ENCODE results near the genes CASK, PPP1R2C and MAOA.

GRCh38 chrX:41215833-41216501 lies 118.0 kb upstream of the DDX3X start:
- PRO-cap, result no peak

DNA sequence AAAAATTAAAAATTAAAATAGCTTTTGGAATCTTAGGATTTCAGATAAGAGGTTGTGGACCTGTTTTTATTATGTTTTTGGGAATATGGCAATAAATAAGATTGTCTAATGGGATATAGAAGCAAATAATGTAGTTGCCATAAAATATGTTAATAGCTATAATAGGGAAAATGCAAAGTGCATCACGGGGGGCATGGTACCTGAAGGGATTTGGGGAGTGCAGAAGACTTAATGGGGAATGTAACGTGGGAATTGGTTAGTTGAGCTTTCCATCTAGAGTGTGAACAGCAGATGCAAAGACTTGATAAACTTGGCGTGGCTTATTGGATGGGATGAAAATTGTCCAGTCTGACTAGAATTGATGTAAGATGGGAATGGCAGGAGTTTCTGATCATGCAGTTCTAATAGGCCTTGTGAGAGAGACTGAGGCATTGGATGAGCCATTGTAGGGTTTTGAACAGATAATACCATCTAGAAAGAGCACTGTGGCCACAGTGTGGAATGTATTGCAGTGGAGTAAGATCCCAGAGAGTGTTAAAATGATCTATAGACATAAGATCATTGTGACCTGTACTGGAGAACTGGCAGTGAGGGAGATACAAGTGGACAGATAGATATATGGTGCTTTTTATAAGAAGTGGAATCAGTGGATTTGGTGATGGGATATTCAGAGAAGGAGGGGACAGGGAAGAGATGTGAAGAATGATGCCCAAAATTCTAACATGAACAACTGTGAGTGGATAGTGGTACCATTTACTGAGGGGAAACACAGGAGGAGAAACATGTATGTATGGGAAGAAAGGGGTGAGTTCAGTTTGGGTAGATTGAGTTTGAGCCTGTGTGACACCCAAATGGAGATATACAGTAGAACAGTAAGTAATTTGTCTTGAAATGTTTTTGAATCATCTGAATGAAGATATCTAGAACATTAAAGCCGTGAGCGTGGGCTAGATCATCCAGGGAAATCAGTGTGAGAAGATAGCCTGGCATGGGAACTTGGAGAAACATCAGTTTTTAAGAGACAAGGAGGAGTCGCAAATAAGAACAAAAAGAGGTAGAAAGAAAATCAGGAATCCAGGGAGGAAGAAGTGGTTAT lies 112.3 kb upstream of the DDX3X start:
- PRO-cap, result no peak

DNA sequence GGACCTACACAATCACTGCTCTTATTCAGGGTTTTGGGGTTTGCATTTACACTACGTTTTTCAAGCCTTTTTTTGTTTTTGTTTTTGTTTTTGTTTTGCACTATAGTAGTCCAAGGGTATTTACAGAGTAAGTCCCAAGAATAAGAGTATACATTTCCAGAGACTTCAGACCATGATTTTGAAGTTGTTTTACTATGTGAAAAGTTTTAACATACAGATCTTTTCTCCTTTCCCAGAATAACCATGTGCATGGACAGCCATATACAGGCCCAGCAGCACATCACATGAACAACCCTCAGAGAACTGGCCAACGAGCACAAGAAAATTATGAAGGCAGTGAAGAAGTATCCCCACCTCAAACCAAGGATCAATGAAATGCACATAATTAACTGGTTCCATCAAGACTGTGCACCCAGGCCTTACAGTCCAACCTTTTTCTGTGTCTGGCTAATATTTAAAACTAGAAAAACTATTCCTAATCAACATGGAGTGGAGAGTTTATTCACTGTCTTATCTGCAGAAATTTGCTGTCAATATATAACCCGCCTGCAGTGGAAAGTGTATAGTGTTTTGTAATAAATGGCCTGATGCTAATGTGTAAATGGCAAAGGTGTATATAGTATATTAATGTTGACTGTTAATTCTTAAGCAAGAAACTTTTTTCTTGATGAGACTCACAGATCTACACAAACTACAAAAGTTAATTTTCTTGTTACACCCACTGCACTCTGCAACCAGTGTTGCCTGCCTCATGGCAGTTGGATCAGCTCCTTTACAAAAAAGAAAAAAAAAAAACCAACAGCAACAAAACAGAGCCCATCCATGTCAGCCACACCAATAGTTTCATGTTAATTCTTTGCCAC lies 101.6 kb upstream of the DDX3X start:
- PRO-cap, result no peak

GRCh38 chrX:41302951-41303370 lies 31.0 kb upstream of the DDX3X start:
- PRO-cap, result no peak

DNA sequence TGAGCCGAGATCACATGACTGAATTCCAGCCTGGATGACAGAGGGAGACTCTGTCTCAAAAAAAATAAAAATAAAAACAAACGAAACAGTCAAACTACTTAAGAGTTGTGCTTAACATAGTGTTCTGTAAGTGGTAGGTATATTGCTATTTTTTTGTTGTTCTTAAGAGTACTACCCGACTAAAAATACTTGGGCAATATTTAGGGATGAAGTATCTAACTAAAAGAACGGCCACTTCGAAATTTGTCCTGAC lies 2.6 kb downstream of the DDX3X start:
- PRO-cap, result no peak

DNA sequence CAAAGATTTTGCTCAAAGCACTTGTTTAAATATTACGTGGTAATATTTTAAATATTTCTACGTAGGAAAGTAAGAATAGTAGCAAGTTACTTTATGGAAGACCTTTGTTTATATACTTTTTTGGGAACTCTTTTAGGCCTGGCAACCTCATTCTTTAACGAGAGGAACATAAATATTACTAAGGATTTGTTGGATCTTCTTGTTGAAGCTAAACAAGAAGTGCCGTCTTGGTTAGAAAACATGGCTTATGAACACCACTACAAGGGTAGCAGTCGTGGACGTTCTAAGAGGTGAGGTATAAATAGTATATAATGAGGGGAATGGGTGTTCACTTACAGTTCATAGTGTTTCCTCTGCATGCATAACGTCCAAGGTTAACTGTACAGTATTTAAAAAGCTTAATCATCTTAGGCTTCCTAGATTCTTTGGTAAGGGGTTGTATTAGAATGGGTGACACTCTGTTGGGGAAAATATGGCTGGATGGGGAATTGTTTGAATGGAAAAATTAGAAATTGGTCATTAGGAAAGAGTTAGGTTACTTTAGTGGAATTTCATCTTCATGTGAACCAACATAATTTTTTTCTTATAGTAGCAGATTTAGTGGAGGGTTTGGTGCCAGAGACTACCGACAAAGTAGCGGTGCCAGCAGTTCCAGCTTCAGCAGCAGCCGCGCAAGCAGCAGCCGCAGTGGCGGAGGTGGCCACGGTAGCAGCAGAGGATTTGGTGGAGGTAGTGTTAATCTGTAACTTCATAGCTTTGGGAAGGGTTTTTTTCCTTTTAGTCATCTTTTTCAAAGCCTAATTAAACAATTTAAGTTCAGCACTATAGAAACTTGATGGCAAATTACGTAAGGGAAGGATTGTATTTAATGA lies 13.0 kb downstream of the DDX3X start:
- PRO-cap, result no peak

DNA sequence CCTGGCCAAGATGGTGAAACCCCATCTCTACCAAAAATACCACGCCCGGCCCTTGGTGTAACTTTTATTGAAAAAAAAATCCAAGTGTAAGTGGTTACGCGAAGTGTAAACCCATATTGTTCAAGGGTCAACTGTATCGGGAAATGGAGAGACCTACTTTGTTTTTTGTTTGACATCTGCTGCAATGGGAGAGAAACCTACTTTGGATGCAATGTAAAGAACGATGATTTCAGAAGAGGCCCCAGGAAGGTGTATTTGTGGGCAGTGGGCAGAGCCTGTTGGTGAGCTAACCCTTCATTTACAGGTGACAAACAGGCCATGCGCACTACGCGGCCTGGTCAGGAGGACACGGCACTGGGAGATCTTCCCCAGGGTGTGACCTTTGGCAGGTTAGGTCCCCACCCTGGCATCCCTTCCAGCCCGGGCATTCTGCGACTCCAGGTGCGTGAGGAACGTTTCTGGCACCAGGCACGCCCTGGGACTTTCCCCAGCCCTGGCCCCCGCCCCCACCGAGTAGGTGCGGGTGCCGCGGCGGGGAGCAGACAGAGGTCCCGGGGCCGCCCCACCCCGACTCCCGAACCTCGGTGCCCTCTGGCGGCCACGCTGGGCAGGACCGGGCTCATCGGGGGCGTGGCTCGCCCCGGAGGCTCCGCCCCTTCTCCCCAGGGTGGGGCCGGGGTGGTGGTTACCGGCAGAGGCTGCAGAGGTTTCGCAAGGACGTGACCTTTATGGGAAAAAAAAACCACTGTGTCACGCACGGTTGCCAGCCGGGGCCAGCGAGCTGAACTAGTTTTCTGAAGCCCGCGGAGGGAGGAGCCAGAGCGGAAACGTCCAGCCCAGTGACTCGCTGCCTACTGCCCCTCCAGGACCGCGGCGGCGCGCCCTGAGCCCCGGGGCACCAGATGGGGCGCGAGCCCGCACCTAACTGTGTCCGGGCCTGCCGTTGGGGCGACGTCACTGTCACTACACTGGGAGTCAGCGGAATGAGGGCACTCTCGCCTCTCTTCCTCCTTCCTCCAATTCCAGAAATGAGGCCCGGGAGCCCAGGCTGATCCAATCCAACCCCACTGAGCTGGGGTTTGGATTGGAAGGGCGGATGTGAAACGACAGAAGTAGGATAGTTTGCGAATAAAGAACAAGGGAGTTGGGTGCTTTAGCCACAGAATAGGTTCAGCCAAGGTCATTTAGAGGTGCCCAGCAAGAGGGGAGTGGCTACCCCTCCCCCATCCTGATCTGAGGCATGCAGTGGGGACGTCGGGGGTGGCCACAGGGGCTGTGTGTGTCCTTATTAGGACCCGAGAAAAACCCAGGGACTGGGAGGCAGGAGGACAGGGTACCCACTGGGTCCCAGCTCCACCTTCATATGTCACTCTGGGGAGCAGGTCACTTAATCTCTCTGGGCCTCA lies 4.9 kb upstream of the NYX start:
- PRO-cap, result bidirectional peak, plus-strand start at position 789 of the sequence, minus-strand start at position 573 of the sequence

DNA sequence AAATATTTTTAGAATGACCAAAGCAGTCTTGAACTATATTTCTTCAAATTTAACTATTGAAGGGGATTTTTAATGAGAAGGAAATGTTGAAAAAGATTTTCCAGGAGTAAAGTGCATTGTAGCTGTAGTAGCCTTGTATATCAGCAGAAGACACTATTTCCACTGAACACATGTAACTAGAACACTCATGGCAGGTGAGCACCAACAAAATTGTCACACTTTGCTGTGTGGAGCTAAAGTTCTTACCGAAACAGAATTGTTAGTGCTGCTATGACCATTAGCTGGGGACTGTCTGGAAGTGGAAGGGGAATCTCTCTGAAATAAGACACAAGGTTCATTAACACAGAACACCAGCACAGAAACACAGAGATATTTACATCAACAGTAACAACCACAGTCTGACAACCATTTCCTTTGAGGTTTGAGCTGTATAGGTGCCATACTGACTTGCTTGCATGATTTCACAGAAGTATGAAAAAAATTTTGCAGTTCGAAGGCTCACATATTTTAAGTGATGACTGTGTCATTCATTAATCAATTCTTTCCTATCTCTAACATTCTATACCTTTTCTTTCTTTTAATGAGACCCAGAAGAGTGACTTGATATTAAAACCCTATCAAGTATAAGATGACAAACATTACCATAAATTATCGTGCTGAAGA lies 109.8 kb downstream of the NYX start:
- PRO-cap, result no peak

DNA sequence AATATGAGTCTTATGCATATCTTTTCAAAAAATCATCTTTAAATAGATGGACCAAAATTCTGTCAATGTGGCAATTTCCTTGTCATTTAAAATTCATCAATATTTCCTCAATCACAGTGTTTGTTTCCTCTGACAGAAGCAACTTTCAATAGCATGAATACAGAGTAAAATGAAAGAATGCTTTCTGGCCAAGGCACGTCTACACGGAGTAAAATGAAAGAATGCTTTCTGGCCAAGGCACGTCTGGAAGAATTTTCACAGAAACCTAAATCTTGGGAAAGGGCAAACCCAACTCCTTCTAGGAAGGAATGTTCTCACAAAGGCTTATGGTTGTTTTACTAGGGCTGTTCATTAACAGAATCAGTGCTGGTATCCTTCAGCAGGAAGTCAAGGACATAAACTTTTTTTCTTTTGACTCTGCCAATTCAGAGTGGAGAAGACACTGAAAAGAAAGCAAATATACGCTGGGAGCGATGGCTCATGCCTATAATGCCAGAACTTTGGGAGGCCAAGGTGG lies 99.0 kb upstream of the GPR34 start:
- PRO-cap, result no peak

DNA sequence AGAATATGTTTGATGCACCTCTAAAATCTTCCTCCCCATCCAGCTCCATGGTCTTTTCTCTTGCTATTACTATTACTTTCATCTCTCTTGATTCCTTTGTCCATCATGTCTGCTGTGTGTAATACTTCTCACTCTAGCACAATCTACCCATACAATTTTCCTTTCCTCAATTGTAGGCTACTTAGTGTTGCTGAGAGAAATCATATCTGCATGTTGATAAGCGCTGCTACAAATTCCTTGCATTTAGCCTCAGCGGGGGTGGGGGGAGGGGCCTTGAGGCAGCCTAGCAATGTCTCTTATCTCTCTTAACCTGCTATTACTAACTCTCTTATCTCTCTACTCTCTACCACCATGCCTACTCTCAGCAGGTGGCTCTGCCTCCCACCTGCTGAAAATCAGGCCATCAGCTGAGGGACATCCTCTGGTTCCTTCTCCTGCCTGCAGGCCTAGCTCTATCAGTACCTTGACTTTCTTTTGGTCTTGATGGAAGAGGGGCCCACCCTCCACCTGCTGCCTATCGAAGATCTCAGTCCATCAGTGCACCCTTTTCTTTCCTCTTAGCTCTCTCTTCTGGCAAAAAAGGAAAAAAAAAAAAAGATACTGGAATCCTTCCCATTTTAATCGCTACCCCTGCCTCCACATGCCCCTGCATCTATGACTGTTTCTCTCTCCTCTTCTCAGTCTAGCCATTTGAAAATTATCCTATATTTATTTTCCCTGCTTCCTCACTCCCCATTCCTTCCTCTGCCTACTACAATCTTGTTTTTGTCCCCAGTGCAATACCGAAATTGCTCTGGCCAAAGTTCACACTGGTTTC lies 99.0 kb downstream of the GPR82 start:
- PRO-cap, result no peak

DNA sequence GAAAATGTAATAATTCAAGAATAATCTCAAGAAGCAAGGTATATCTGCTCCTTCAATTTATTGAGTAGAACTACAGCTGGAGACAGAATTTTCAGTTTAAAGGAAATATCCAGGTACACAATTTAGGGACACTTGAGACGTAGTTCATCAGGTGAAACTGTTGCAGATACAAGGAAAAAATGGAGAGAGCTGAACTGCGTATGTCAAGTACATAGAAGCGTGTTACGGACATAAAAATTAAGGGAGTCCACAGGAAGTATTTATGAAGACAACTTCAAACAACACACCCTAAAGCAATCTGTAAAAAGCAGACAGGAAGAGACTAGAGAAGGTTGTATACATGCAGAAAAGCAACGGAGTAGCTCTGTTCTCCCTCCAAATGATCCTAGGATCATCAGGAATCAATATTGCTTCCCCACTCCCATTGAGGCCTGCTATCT lies 5.9 kb downstream of the CASK start:
- PRO-cap, result bidirectional peak, plus-strand start at position 325 of the sequence, minus-strand start at position 239 of the sequence

DNA sequence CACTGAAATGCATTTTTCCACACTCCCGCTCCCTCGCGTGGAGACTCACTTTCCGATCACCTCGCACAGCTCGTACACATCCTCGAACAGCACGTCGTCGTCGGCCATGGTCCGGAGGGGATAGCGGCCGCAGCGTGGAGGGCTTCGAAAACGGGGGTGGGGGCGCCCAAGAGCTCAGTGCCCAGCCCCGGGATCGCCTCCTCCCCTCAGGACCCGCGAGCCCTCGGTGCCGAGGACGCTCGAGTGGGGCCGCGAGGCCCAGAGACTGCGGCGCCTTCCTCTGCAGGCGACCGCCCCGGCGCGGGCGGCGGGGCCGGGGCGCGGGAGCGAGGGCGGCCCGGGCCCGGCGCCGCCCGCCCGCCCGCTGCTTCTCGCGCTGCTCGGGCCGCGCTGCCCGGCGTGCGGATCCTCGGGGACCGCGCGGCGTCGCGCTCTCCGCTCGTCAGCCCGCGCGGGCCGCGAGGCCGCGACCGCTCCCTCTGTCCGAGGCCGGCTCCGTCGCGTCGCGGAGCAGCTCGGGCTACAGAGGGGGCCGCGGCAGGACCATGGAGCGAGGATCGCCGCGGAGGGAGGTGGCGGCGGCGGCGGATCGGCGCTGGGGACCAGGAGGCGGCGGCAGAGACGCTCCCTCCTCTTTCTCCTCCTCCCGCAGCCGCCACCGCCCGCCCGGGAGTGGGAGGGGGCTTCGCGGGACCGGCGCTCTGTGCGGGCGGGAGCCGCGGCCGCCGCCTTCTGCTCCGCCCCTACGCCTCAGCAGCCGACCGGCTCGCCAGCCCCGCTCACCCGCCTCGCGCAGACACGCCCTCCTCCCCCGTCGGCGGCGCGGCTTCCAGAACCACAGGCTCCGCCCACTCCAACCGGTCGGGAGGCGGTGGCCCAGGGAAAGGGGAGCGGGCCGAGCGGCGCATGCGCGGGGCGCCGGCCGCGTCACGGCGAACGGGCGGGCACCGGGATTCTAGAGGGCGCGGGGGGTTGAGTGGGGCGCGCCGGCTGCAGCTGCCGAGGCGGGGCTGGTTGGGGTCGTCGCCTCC lies at the start of gene CASK:
TSS of gene CASK (minus strand) at position 674 of the 1,031 bp plus-strand sequence.
- PRO-cap, result bidirectional peak, plus-strand start at position 958 of the sequence, minus-strand start at position 674 of the sequence

DNA sequence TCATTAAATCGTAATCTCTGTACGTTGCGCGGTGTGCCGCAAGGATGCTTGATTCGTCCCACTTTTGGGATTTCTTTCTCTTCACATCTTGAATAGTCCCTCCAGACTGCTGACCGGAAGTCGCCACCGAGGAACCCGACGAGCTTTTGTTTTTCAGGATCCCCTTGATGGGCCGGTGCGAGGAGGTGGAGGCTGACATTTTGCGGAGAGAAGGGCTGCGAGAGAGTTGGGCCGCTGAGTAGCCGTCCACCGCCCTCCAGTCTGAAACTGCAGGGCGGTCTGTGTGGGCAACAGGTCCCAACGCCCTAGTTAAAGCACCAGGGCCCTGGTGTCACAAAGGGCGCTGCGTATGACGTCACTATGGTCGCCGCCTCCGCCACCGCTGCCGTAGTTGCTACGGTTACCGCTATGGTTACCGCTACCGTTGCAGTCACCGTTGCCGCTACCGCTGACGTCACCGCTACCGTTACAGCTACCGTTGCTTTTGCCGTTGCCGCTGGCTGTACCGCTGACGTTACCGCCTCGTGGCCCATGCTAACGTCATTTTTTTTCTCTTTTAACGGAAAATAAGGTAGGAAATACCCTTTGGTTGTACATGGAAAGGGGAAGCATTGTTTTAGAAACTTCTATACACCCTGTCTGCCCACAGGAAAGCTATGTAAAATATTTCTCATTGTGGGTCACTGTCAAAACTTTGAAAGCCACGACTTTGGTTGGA lies at the start of gene PPP1R2C:
TSS of gene PPP1R2C (minus strand) at position 283 of the 718 bp plus-strand sequence.
- PRO-cap, result no peak

DNA sequence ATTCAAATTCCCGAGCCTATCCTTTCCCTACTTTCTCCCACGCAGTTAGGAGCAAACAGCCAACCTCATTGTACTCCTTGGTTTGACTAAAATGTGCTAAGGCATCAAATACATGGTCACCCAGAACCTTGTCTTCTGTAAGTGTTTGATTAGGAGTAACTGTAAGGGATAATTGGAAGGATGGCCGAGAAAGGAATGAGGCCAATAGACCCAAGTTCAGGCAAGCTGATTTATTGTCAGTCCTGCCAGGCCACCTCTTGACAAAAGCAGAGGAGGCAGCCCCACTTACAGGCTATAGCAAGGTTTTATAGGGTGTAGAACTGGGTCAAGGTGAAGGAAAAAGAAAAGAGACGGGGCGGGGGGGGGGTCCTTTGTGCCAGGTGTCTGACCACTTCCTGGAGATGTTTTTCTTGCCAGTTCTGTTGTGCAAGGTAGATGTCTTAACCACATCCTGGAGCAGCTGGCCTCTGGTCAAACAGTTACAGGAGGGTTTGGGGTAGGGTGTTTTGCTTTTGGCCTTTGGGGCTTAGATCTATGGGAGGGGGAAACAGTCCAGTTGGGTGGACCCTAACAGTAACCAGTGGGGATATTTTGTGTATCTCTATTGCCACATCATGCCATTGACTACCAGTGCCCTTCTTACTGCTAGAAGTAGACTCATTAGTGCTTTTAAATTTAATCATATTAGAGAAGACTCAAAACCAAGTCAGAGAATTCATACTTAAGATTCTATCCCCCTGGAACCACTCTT lies 165.6 kb upstream of the PPP1R2C start:
- PRO-cap, result no peak

GRCh38 chrX:43311523-43312055 lies 344.5 kb upstream of the MAOA start:
- PRO-cap, result no peak

GRCh38 chrX:43655978-43656804 lies at the start of gene MAOA:
Gene MAOA (plus strand): TSS chrX:43656299.
- PRO-cap, result bidirectional peak, plus-strand start at chrX:43656203, minus-strand start at chrX:43656043

GRCh38 chrX:43660910-43662086 lies 5.2 kb downstream of the MAOA start:
- PRO-cap, result no peak

DNA sequence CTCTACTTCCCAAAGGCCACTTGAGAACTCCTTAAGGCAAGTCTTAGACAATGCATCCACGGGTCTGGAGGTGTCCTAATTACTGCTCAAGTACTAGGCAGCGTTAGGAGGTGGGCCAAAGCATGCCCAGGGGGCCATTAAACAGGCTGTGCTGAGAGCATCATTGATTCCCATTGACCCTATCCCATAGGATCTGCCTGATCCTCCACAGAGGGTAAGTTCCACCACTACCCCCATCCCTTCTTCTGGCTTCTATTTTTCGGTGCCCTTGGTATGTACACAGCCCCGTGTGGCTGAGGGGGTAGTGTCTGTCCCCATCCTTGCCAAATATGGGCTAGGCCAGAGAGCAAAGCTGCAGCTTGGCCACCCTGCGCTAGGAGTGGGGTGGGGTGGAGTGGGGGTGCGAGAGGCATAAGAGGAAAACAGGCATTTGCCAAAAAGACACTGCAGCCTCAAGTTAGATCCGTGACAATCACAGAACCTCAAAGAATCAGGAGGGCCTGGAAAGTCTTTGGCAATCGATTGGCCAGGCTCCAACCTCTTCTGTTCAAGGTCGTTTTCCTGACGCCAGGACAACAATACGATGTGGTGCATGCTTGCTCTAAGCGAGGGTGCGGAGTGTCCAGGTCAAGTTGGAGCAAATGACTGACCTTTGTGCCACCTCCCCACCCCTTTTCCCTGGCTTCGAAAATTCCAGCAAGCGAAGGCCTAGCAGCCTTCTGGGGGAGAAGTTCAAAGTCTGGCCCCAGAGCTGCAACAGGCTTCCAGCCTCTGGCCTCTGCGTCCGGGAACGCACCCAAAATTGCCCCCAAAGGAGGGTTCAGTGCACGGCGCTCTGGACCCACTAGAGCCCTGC lies 749 bp downstream of the MAOB start:
- PRO-cap, result no peak

- PRO-cap, result no peak
Measured at GRCh38 chrX:43972152-43973183, 722 bp downstream of the NDP start.

DNA sequence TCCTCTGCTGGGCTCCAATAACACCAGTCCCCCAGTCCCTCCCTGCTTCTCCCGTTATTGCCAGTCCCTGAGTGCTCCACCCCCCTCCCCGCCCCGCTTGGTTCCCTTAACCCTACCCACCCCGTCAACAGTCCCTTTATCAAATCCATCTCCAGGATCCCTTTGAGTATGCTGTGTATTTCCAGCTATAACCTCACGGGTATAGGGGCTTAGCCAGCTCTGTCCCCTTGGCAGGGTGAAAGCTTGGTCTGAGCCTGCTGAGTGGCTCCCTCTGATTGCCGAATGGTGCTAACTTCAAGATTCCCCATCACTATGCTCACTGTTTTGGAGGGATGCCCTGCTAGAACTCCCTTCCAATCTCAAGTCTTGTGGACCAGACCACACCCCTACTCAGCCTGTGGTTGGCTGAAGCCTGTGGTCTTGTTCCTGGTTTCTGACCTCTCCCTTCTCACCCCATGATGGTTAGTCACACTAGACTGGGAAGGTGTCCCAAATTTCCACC lies 184.5 kb upstream of the NDP start:
- PRO-cap, result no peak